Pericardium fibroblast (primary cell): ENCODE results near the gene SRBD1.

DNA sequence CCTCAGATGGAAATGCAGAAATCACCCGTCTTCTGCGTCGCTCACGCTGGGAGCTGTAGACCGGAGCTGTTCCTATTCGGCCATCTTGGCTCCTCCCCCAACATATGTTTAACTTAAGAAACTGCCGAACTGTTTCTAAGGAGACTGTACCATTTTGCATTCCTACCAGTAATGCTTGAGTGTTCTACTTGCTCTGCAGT, 9.9 kb downstream of the C1GALT1C1L start:
- RAMPAGE, long total RNA = no peak

DNA sequence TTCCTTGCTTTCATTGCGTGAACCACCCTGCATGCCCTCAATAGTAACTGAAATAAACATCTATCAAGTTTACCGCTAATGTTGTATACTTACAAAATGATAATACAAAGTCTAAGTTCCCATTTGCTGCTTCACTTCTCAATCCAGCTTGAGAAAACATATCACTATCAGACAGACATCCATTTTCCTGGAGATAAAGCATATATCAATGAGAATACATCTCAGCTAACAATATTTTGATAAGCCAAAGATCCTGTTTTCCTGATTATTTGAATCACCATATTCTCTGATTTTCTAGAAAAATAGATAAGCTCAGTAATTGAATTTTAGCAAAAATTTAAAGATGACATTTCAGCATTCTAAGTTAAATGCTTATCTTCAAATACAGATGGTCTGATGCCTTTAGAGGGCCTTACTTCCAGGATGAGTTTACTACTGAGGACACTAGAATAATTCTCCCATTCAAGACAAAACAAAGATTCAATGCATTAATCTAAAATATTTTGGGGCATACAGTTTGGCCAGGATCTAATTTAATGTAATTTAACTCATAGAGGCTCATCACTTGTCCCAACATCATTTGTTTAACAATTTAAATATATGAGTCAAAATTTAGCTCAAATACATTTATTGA, 35.2 kb downstream of the LRPPRC start:
- RAMPAGE, long total RNA = no peak

GRCh38 chr2:44081405-44081882, 85.7 kb upstream of the LRPPRC start:
- RAMPAGE, long total RNA = no peak

GRCh38 chr2:44218455-44218783, 49.7 kb downstream of the PPM1B start:
- RAMPAGE, long total RNA = no peak

DNA sequence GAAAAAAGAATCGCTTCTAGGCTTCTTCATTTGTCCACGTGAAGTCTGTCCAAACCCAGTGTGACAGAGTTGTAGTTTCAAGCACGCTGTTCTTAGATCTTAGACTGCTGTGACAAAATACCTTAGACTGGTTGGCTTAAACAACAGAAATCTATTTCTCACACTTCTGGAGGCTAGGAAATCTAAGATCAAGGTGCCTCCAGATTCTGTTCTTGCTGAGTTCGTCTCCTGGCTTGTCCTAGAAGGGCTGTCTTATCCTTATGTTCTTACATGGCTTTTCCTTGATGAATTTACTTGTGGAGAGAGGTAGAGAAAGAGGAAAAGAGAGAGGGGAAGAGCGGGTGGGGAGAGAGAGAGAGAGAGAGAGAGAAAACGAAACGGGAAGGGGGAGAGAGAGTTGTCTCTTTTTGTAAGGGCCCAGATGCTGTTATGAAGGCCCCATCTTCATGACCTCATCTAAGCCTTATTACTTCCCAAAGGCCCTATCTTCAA, 141.9 kb downstream of the CAMKMT start:
- RAMPAGE, long total RNA = no peak

DNA sequence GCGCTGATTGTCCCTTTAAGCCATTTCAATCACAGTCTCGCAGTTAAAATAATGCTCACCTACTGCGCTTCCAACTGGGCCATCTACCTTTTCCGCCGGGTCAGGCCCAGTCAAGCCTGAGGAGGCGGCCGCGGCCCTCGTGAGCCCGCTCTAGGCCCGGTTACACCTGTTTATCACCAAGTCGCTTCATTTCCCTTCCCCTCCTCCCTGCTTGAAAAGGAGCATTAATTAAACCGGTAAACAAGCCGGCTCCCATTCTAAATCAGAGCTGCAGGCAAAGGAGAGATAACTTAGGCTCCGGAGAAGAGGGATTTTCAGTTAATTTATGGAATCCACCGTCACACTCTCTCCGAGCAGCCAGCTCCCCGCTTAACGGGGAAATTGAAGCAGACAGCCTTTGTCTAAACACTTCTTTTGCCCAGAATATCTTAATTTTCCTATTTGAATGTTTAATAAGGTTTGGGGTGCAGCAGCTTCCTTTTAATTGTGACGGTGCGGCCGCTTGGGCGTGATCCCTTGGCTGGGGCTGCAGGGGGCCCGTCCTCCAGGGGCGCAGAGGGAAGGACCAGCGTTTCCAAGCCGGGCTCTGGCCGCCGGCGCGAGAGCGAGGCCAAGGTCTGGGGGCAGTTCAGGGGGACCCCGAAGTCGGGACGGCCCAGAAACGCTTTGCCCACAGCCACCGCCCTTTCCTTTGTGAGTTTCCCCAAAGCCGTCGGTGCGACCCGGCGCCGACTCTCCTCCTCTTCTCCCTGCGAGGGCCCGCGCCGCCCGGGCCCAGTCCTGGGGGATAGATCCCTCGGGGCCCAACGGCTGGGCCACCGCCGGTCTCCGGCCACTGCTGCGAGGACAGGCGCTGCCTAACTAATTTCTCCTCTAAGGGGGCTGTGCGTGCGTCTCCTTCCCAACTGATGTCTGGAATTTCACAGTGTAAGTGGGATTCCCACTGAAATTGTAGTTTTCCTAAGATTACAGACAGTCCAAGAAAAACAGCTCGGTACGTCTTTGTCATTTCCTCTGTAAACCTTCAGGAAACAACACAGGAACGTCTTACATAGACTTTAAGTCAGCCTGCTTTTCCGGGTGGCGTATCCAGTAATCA, 139.8 kb upstream of the SIX3 start:
- RAMPAGE, long total RNA = no peak

DNA sequence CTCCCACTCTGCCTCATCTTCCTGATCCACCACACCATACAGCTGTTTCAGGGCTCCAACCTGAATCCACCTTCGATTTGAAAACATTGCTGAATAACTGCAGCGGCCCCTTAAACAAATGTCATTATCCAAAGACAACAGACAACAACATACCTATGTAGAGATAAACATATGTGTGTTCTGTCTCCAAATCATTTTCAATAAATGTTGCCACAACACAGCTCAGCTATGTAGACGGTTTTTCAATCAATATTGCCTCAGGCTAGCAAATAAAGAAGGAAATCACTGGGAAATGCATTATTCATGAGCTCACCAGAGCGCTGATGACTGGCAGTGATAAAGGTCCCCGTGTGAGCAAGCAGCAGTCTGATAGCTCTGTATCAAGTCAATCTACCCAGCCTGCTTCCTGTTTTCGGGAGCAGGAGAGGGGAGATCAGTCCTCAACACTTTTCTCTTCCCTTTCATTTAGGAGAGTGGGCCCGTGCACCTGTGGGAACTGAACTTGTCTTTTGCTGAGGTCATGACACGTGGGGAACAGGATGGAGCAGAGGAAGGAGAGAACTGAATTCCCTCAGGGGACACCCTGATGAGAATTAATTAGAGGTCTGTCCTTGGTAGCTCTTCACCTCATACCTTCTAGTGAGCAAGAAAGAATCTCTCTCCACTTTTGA, 253.8 kb upstream of the SIX2 start:
- RAMPAGE, long total RNA = no peak

GRCh38 chr2:45610386-45611588, at the start of gene SRBD1:
Gene SRBD1 (minus strand): TSS chr2:45611267.
- RAMPAGE, long total RNA = no peak

- RAMPAGE, long total RNA = no peak
These were observed 7.9 kb upstream of the PRKCE start for GRCh38 chr2:45643484-45644109.

GRCh38 chr2:45668486-45669436, 17.3 kb downstream of the PRKCE start:
- RAMPAGE, long total RNA = no peak

DNA sequence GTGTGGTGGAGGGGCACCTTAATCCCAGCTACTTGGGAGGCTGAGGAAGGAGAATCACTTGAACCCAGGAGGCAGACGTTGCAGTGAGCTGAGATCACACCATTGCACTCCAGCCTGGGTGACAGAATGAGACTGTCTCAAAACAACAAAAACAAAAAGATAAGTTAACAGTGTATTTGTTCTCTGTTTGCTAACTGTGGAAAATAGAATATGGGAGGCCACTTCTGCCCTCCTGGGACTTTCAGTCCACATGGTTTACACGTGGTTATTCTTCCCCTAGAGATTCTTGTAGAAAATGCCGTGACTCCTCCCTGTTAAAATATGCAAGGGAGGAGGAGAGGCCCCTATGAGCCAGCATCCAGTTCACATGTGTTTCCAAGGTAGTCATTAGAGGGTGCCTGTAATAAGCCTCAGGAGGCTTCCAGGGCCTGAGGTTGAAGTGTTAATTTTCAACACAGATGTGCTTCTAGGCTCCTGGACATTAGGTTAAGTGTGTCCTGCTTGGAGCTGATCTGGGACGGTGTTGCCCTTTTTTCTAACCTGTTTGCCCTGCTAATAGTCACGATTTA, 71.6 kb downstream of the PRKCE start:
- RAMPAGE, long total RNA = no peak

- RAMPAGE, long total RNA = no peak
These were observed 123.2 kb downstream of the PRKCE start for GRCh38 chr2:45774498-45775217.

GRCh38 chr2:45928879-45929555, 277.5 kb downstream of the PRKCE start:
- RAMPAGE, long total RNA = no peak

- RAMPAGE, long total RNA = no peak
These were observed 297.0 kb upstream of the EPAS1 start for GRCh38 chr2:46000233-46000490.

DNA sequence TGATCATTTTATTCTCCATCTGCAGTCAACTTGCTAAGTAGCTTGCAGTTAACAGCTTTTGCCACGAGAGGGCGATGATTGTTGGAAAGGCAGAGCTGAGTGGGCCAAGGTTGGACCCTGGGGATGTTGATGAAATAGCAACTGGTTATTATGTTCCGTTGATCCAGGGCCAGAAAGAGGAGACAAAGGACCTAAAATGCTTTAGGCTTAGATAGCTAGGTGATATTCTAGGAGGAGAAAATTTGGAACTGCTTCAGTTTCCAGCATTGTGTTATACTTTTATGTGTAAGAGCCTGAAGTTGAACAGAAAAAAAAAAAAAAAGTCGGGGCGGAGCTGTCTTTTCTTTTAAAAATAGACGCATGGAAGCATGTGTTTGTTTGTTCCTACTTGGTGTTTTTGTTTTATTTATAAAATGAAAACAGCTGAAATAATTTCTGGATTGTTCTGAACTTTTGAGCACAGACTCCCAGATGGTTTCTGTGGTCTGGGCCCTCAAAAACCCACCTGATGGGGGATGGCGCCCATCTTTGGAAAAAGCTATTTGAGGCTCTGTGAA, 234.1 kb upstream of the EPAS1 start:
- RAMPAGE, long total RNA = no peak

GRCh38 chr2:46177116-46177876, 119.9 kb upstream of the EPAS1 start:
- RAMPAGE, long total RNA = no peak

- RAMPAGE, long total RNA = no peak
These were observed 37.8 kb upstream of the EPAS1 start for GRCh38 chr2:46259278-46259900.

- RAMPAGE, long total RNA = no peak
These were observed 19.6 kb upstream of the EPAS1 start for GRCh38 chr2:46277656-46277992.

- RAMPAGE, long total RNA = no peak
These were observed 2.4 kb downstream of the EPAS1 start for GRCh38 chr2:46299497-46300096.

GRCh38 chr2:46335558-46336408, 38.6 kb downstream of the EPAS1 start:
- RAMPAGE, long total RNA = no peak